SJCRH30 (cell line): ENCODE data around the genes PCMT1, AKAP12 and ZBTB2.

DNA sequence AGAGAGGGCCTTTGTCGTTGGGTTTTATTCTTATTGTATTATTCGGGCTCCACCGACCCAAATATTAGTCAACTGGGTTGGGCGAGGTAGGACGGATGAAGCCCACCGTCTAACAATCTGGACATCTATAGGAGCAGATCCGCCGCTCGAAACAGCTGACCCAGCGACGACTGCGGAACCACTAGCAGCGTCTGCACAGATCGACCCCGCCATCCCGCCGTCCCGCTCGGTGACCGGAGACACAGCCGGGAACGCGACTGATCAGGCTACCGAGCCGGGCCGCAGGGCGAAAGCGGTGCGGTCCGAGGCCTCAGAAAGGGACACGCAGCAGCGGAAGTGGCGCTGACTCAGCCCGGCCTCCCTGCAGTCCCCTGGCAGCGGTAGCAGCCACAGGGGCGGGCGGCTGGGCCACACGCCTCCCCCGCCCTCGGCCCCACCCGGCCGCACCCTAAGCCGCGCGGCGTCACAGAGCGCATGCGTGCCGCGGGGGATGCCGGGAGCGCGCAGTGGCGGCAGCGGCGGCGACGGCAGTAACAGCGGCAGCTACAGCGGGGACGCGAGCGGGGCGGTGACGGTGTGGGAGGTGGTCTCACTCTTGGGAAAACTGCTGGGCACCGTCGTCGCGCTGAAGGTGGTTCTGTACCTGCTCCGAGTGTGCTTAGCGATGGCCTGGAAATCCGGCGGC lies at the start of gene PCMT1:
PCMT1 (plus strand) TSS at position 504 of the 685 bp plus-strand sequence.
- RAMPAGE, long total RNA, result start-site peak on the plus strand centred at position 511 of the sequence, 72 bp wide, 331 and 49 reads in 2 replicates

DNA sequence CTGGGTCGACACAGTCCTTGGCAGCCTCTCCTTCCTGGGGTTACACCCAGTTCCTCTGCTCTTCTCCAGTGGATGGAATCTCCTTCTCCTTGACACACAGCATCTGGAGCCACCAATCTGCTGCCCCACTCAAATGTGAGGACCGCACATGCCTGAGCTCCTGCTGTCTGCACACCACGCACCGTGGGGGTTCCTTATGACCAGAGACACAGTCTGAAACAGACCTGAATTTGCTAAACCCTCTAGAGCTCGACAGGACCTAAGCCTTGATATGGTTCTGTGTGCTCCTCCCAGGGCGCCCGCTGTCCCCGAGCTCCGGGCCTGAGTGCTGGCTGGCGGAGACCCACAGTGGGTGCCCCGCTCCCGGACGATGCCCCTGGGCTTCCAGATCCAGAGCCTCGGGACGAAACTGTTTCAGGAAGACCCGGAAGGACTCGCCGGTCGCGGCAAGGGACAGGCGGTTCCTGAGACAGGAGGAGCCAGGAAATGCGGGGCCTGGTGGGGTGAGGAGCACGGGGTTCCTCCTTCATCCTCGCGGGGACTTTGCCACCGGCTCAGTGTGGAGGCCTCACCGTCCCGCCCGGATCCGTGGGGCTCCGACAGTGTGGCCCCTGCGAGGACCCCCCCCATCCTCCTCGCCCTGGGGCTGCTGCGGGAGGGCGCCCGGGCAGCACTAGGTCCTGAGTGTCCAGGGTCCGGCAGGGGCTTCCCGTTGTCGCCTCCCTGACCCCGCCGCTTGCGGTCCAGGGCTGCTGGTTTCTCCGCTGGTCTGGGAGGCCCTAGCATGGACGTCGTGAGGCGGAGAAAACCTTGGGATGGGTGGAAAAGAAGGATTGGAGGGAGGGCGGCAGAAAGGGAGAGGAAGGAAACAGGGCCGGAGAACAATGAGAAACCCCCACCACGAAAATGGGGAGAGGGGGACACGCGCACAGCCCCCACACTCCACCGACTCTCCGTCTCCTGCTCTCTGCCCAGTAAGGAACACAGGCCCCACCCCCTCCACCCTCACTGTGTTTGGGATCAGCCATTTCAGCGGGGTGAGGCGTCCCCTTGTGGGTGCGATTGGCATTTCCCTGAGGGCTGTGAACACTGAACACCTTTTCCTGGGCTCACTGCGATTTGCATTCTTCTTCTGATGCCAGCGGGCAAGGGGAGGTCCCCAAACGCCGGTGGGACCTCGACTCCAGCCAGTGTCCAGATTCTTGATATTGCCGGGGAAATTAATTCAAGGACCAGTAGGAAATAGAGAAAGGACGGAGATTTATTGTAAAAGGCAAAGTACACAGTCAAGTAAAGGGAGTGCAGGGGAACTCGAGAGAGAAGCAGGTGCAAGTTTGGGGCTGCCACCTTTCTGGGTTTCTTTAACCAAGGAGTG lies 2.9 kb upstream of the RAET1G start:
- RAMPAGE, long total RNA, result no peak

GRCh38 chr6:149942196-149942756 lies 462 bp downstream of the ULBP2 start:
- RAMPAGE, long total RNA, result no peak

DNA sequence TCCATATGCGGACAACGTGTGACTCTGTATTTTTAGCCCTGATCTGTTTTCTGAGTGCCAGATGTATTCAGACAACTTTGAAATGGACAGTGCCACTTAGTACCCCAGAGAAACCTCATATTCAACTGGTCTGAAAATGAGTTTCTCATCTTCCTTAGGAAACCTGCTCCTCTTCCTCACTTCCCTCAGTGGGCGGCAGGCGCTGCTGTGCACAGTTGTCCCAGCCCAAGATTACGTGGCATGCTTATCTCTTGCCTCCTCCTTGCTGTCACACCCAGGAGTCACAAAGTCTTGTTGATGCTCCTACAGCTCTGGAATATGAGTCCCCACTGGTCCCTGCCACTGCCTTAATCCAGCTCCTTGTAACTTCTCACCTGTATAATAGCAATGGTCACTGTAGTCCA lies 8.3 kb downstream of the PPP1R14C start:
- RAMPAGE, long total RNA, result no peak

- RAMPAGE, long total RNA, result no peak
Observed at GRCh38 chr6:150175997-150176646, 33.3 kb downstream of the PPP1R14C start.

- RAMPAGE, long total RNA, result no peak
Observed at GRCh38 chr6:150192923-150193425, 50.1 kb downstream of the PPP1R14C start.

- RAMPAGE, long total RNA, result no peak
Observed at GRCh38 chr6:150600069-150601180, 740 bp downstream of the PLEKHG1 start.

GRCh38 chr6:150710120-150710732 lies 110.5 kb downstream of the PLEKHG1 start:
- RAMPAGE, long total RNA, result no peak

DNA sequence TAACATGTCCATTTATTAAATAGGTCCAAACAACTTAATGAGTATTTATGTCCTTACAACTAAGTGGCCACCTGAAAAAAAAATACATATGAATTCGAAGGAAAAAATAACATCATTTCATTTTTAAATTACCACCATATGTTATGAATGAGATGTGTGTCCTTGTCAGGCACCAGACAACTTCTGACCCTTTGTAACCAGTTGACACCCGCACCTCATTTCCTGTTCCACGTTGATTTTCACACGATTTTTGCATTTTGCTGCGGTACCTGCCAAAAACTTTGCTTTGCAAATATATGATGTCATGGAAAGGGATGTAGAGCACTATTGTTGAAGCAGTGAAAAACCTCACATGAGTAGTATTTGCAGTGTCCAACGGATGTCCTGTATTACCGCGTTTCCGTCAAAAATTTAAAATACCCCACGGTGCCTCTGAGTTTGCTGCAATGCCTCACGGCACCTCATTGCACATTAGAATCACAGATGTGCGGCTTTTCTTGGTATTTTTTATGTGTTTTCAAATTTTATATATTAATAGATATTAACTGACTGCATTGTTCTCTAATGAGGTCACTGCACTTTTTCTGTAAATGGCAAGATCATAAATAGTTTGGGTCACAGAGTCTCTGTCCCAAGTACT lies 115.6 kb downstream of the MTHFD1L start:
- RAMPAGE, long total RNA, result no peak

GRCh38 chr6:150981632-150982519 lies 116.4 kb downstream of the MTHFD1L start:
- RAMPAGE, long total RNA, result no peak

- RAMPAGE, long total RNA, result no peak
Observed at GRCh38 chr6:151005969-151006801, 140.7 kb downstream of the MTHFD1L start.

DNA sequence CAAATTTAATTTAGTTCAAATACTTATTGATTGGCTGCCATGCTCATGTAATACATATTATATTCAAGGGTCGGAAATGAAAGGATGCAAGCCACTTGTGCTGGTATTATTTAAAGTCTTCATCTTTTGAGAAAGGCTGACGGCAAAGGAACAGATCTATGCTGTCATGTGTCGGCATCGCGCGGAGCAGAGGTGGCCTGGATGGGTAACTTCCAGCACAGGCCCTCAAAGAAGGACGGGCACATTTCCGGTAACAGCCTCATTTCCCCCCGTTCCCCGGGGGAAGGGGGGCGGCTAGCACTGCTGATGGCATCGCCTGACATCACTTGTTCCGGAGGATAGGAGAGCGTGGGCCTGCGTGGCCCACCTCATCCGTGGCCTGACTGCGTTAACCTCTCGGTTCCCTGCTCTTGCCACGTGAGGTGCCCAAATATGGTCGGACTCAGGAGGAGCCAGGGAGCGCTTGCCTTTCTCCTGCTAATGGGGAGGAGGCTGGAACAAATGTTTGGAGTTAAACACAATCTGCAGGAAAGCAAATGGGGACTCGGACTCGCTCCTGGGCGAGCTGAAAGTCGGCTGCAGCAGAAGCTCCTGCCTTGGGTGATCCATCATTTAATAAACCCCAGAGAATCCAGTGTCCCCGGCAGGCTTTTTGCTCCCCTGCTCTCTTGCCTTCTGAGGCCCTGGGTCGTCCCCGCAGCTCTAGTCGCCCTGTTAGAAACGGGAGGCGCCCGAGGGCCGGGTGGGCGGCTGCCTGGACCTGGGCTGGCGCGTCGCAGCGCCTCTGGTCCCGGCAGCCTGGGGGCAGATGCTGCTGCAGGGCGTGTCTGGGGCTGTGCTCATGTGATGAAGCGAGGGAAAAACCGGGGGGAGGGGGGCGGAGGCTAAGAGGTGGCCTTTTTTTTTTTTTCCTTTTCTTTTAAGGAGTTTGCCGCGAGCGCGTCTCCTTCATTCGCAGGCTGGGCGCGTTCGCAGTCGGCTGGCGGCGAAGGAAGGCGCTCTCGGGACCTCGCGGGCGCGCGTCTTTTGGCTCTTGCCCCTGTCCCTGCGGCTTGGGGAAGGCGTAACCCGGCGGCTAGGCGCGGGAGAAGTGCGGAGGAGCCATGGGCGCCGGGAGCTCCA lies at the start of gene AKAP12:
AKAP12 (plus strand) TSS at position 508 of the 1,122 bp plus-strand sequence.
- RAMPAGE, long total RNA, result no peak

- RAMPAGE, long total RNA, result no peak
Observed at GRCh38 chr6:151352995-151353907, 38.1 kb downstream of the ZBTB2 start.

- RAMPAGE, long total RNA, result no peak
Observed at GRCh38 chr6:151366524-151366950, 24.8 kb downstream of the ZBTB2 start.

DNA sequence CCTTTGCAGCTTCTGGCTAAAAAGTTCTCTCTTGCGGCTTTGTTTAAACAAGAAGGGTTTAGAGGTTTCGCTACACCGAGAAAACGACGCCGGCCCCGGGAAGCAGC lies 1.6 kb downstream of the ZBTB2 start:
- RAMPAGE, long total RNA, result no peak

GRCh38 chr6:151391399-151392267 lies at the start of gene ZBTB2:
ZBTB2 (minus strand) TSS chr6:151391559.
- RAMPAGE, long total RNA, result start-site peak on the minus strand at chr6:151391554-151391563, 70 and 46 reads in 2 replicates

GRCh38 chr6:151416728-151417653 lies 25.6 kb upstream of the ZBTB2 start:
- RAMPAGE, long total RNA, result no peak

GRCh38 chr6:151445901-151446638 lies 5.9 kb downstream of the RMND1 start:
- RAMPAGE, long total RNA, result no peak

DNA sequence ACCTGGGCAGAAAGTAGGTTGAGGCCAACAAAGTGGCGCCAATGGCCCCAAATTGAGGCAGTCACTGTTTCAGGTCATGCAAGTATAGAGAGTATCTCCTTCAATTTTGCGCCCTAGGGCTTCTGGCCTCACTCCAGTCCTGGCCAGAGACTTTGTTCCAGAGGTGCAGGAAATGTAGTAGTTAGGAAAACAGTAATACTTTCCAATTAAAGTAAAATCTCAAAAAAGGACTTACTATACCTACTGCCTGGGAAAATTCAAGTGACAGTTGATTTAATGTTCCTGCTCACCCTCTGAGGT lies 832 bp downstream of the ARMT1 start:
- RAMPAGE, long total RNA, result no peak

- RAMPAGE, long total RNA, result no peak
Observed at GRCh38 chr6:152354577-152354980, 282.6 kb downstream of the SYNE1 start.